Placental epithelial cell (primary cell): ENCODE measurements around a stretch of chr11.

DNA sequence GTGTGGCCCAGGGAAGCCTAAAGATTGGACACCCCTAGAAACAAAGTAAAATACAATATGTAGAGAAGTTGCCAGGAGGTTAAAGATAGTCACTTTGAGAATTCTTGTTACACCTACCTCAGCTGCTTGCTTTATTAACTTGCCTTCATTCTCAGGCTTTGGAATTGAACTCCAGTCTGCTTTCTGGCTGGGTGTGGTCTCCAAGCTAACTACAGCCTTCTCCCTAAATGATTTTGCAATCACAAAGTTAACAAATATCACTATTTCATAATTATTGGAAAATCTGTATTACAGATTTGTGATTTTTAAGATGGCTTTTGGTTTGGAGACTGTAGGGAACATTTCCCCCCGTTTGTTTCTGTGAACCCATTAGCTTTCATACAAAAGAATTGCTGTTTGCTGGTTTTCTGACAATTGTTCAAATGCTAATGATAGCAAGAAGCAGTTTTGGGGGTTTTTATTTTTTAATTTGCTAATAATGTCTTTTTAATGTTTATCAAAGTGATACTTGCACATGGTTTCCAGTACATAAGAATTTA, 2.1 kb downstream of the PLAAT5 start:
- CAGE, long polyA plus RNA, result no peak

- CAGE, long polyA plus RNA, result no peak
Observed at GRCh38 chr11:63510157-63510702, 4.3 kb downstream of the LGALS12 start.

DNA sequence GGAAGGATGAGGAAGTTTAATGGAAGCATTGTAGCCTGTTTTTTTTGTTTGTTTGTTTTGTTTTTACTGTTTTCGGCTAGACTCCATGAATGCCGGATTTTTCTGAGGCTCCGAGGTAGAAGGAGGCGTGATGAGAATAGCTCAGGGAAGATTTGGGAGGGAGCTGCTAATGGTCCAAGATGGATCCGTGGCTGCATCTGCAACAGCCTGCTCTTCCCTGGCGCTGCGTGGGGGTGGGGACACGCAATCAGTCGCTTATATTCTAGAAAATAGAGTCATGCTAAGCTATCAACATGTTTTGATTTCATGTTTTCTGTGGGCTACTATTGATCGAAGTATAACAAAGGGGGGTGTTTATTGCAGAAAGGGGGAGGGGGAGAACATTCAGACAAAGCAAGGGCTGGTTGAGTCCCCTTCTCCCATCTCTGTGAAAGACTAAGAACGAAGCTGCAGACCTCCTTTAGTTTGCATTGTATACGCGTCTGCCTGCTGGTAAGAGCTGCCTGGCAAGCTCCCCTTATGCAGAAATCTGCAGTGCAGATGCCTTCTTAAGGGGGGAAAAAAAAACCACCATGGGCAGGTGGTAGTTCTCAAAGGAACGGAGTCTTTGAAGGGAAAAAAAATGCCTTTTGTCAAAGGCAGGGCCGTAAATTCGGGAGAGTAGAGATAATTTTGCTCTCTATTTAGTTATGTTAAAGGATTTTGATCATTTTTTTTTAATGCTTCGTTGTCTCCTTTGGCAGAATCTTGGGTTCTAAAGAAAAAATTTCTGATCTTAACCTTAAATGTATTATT, 1.2 kb downstream of the RTN3 start:
- CAGE, long polyA plus RNA, result no peak

DNA sequence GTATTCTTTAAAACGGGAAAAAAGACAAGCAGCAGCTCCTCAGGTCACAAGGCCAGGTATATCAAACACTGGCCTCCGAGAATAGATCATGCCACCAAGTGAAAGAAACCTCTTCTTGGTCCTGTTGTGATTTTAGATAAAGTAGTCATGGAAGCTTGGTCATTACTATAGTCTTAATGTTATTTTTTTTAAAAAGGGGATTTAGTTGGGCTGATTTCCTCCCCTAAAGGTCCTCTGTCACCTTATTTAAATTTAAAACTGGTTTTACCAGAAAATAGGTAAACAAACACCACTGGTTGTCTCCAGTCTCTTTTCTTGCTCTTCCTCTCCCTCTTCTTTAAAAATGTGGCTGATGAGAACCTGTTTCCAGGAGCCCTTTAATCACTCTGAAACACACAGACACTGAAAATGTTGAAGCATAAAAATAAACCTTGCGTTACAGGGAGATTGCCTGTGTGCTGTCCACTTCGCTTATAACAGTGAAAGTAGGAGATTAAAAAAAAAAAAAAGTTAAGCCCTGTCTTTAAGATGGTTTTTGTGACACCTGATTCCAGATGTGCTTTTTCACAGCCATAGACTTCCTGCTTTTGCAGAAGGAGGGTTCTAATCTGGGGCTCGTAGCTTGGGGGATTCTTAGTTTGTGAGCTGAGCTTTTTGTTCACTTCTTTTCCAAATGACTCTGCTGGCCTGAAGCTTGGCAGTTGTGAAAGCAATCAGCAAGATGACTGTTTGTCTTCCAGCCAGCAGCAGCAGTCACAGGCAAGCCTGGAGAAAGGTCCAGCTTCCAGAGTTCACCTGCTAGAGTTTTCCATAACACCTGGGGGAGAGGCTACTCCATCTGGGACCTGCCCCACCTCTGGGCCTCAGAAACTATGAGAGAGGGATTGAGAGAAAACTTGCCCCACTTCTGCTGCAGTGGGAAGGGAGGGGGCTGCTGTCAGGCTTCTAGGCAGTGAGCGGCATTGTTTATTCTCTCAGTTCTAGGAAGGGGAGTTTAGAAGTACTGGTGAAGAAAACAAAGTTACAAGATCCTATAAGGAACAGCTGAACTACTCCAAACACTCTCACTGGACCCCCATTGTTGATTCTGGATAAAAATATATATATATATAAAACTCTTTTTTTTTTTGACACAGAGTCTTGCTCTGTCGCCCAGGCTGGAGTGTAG, 4.0 kb downstream of the MARK2 start:
- CAGE, long polyA plus RNA, result no peak

GRCh38 chr11:63870359-63870965, 31.6 kb downstream of the MARK2 start:
- CAGE, long polyA plus RNA, result no peak

- CAGE, long polyA plus RNA, result no peak
Observed at GRCh38 chr11:63877749-63878394, 39.0 kb downstream of the MARK2 start.

- CAGE, long polyA plus RNA, result no peak
Observed at GRCh38 chr11:63900308-63901409, 16.3 kb downstream of the RCOR2 start.

DNA sequence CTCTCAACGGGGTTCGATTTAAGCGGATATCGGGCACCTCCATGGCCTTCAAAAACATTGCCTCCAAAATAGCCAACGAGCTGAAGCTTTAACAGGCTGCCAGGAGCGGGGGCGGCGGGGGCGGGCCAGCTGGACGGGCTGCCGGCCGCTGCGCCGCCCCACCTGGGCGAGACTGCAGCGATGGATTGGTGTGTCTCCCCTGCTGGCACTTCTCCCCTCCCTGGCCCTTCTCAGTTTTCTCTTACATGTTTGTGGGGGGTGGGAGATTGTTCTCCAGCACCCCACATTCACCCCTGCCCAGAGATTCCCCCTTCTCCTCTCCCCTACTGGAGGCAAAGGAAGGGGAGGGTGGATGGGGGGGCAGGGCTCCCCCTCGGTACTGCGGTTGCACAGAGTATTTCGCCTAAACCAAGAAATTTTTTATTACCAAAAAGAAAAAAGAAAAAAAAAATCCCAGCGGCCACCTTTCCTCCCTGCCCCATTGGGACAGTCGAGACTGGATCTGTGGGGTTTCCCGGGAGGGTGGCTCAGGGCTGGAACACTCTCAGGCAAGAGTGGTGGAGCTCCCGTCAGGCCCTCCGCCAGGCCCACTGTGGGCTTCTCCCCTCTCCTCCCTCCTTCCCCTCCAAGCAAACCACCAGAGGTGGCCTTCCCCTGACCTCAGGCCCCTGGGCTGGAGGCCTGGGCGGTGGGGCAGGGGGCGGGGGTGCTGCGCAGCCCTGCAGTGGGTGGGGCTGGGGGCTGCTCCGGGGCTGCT, 7.6 kb downstream of the RCOR2 start:
- CAGE, long polyA plus RNA, result no peak

DNA sequence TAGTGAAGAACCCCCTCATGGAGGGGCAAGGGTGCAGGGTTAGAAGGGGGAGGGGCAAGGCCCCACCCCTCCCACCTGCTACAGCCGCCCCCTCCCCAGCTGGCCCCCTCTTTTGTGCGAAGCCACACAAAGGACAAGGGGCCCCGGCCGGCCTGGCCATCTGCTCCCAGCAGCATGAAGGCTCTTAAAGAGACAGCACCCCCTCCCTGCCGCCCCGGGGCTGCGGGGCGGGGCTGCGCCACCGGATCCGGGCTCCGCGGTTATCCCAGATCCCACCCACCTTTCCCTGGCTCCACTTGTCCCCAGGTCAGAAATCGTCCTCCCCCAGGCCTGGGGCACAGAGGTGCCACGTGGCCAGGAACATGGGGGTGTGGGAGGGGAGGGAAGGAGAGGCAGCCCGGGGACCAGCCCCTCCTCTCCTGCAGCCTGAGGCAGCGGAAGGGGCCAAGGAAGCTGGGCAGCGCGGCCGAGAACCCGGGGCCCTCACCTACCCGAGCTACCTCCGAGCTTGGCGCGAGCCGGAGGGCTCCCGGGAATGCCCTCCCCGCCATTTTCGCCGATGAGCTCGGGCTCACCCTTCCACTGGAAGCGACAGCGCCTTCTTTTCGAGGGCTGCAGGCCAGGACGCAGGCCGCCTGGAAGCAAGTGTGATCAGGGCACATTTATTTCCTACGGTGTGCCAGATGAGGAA, 2.4 kb upstream of the RCOR2 start:
- CAGE, long polyA plus RNA, result no peak

- CAGE, long polyA plus RNA, result no peak
Observed at GRCh38 chr11:63996505-63997522, 10.6 kb downstream of the OTUB1 start.

GRCh38 chr11:64018985-64019514, 16.7 kb upstream of the FLRT1 start:
- CAGE, long polyA plus RNA, result no peak

DNA sequence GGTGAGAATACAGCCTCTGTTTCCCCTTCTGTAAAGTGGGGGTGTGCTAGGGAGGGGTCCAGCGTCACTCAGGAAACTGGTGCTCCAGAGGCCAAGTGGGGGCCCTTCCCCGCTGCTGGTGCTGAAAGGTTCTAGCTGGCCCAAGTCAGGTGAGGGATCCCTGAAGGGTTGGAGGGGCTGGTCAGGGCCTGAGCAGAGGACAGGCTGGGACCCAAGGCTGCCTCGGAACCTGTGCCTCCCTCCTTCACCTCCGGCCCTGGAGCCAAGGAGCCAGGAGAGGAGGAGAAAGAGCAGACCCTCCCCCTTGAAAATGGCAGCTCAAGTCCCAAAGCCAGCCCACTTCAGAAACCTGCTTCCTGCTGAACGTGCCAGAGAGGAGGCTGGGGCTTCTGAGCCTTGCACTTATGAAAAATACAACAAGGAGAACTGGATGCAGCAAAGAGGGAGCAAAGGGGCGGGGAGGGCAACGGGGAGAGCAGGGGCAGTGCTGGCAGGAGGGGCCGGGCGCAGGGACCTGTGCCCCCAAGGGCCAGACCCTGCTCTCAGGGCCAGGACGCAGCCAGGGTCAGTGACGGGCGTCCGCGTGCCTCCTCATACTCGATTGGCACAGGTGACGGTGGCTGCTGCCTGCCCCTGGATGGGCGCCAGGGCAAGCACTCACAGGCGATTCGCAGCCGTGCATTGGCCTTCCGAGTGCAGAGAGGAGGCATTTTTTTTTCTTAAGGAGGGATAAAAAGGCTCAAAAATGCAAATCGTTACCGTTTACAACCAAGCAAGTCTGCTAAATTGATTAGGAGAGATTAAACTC, 43.1 kb downstream of the MACROD1 start:
- CAGE, long polyA plus RNA, result no peak

- CAGE, long polyA plus RNA, result no peak
Observed at GRCh38 chr11:64210944-64211612, 4.6 kb downstream of the FERMT3 start.

GRCh38 chr11:64238194-64238798, 2.6 kb upstream of the ENSG00000286264 start:
- CAGE, long polyA plus RNA, result no peak

DNA sequence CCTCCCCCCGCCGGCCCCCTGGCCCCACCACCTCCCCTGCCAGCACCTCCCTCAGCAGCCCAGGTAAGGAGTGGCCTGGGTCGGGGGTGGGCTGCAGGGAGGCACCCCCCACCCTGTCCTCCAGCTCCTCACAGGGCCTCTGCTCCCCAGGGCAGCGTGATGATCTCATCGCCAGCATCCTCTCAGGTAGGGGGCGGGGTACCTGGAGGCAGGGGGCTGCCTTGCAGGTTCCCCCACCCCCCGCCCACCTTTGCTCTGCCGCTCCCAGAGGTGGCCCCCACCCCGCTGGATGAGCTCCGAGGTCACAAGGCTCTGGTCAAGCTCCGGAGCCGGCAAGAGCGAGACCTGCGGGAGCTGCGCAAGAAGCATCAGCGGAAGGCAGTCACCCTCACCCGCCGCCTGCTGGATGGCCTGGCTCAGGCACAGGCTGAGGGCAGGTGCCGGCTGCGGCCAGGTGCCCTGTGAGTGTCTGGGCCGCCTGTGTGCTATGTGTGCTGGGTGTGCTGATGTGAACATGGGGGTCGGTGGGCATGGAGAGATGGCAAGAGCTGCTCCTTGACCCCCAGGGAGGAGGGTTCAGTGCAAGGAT, 13.8 kb downstream of the PLCB3 start:
- CAGE, long polyA plus RNA, result no peak

DNA sequence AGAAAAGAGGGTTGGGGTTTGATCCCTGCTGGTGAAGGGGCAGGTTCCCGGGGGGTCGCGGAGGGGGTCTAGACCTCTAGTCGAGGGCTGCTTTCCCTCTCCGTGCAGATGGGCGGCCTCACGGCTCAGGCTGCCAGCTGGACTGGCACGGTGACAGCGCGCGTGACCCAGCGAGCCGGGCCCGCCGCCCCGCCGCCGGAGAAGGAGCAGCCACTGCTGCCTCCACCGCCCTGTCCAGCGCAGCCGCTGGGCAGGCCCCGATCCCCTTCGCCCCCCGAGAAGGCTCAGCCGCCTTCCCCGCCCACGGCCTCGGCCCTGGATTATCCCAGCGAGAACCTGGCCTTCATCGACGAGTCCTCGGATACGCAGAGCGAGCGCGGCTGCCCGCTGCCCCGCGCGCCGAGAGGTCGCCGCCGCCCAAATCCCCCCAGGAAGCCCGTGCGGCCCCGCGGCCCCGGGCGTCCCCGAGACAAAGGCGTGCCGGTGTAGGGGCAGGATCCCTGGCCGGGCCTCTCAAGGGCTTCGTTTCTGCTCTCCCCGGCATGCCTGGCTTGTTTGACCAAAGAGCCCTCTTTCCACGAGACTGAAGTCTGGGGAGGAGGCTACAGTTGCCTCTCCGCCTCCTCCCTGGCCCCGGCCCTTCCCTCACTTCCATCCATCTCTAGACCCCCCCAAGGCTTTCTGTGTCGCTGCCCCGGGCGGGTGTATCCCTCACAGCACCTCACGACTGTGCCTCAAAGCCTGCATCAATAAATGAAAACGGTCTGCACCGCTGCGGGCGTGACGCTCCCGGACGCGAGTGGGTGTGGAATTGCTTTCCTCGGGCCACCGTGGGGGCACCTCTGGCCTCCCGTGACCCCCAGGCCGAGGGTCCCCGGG, 681 bp upstream of the CATSPERZ start:
- CAGE, long polyA plus RNA, result no peak

DNA sequence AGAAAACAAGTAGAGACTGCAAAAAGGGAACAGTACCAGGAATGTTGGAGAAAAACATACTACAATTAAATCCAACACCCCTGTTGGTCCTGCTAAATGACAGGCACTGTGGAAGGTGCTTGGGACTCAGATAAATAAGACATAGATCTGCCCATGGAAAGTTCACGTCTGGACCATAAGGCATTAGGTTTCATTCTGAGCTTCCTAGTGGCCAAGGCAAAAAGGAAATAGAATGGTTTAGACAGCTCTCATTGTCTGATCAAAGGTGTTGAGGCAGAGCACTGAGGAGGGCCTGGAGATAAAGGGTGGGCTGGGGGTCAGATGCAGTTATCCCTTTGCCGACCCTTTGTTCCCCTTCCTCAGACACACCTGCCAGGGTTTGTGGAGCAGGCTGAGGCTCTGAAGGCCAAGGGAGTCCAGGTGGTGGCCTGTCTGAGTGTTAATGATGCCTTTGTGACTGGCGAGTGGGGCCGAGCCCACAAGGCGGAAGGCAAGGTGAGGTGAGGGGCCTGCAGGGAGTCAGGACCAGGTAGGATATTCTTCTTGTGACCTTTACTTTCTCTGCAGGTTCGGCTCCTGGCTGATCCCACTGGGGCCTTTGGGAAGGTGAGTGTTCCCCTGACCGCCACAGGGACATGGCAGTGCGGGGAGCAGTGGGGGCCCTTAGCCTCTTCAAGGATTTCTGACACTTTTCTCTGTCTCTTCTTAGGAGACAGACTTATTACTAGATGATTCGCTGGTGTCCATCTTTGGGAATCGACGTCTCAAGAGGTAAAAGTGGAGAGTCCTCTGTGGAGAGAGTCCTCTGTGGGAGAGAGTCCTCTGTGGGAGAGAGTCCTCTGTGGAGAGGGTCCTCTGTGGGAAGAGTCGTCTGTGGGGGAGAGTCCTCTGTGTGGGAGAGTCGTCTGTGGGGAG, 2.6 kb downstream of the PRDX5 start:
- CAGE, long polyA plus RNA, result no peak

- CAGE, long polyA plus RNA, result no peak
Observed at GRCh38 chr11:64329282-64329637, 10.7 kb upstream of the CCDC88B start.

GRCh38 chr11:64608089-64608461, 17.1 kb downstream of the SLC22A12 start:
- CAGE, long polyA plus RNA, result no peak

- CAGE, long polyA plus RNA, result no peak
Observed at GRCh38 chr11:64630140-64630671, 39.2 kb downstream of the SLC22A12 start.